Mammary microvascular endothelial cell (primary cell): ENCODE measurements around the genes CCT8, KRTAP24-1, KRTAP27-1, KRTAP13-4 and KRTAP15-1.

- RAMPAGE, long total RNA, result no peak
These were observed 191.2 kb downstream of the GABPA start for GRCh38 chr21:25925813-25926532.

GRCh38 chr21:26077430-26078003 is 93.1 kb downstream of the APP start:
- RAMPAGE, long total RNA, result no peak

GRCh38 chr21:26107585-26108002 is 63.0 kb downstream of the APP start:
- RAMPAGE, long total RNA, result no peak

DNA sequence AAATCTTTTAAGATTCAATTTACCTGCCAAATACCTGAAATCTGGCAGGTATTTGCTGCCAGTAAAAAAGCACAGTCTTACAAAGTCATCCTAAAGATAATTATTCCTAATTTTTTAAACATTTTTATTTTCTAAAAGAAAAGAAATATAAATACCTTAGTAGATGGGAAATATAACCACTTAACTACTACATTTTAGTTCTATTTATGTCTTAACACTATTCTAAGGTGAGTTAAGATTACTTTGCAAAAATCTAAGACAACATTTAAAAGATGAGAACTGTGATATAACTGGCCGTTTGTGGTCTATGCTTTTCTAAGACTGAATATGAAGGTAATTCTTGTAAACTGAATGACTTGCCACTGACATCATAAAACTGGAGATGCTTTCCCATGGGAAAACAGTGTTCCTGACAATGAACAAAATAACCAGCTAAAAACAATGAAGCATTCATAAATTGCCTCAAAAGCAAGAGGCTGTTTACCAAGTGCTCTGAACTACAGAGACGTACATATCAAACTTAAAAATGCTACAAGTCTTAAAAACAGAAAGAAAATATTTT is 54.8 kb downstream of the APP start:
- RAMPAGE, long total RNA, result no peak

GRCh38 chr21:26166053-26166627 is 4.4 kb downstream of the APP start:
- RAMPAGE, long total RNA, result no peak

DNA sequence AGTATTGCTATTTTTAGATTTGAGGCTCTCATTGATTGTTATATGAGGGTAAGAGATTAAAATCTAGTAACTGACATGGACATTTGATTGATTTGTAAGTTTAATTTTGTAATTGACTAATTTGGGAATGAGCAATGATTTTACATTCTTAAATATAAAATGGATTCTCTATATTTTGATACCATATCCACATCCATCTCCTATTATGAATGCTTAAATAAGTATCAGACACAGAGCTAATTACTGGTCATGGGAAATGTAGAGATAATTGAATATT is 120.4 kb downstream of the CYYR1 start:
- RAMPAGE, long total RNA, result no peak

- RAMPAGE, long total RNA, result no peak
These were observed 565.1 kb upstream of the ADAMTS5 start for GRCh38 chr21:27531913-27532522.

GRCh38 chr21:28089644-28090856 is 795.1 kb downstream of the N6AMT1 start:
- RAMPAGE, long total RNA, result no peak

GRCh38 chr21:28091419-28091790 is 793.8 kb downstream of the N6AMT1 start:
- RAMPAGE, long total RNA, result no peak

- RAMPAGE, long total RNA, result no peak
These were observed 742.5 kb downstream of the N6AMT1 start for GRCh38 chr21:28142794-28143033.

DNA sequence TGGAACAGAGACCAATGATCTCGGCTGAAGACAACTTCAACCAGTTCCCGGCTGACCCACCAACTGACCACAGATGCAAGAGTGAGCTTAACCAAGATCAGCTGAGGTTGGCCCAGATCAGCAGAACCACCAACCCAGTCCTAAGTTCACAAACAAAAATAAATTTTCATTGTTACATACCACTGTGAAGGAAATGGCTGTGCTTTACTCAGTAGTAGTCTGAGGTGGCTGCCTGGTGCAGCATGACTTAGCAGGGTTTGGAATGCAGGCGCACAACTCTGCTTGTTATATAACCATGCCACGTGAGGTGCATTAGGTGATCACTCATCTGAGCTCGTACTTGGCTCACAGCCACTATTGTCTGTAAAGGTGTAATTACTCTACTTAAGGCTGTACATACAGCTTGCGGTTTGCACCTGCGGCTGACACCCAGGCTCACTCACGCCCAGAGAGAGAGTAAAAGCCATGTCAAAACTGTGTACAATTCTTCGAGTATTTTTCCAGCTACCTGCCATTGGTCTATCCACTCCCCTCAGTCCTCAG is 491.9 kb downstream of the N6AMT1 start:
- RAMPAGE, long total RNA, result no peak

DNA sequence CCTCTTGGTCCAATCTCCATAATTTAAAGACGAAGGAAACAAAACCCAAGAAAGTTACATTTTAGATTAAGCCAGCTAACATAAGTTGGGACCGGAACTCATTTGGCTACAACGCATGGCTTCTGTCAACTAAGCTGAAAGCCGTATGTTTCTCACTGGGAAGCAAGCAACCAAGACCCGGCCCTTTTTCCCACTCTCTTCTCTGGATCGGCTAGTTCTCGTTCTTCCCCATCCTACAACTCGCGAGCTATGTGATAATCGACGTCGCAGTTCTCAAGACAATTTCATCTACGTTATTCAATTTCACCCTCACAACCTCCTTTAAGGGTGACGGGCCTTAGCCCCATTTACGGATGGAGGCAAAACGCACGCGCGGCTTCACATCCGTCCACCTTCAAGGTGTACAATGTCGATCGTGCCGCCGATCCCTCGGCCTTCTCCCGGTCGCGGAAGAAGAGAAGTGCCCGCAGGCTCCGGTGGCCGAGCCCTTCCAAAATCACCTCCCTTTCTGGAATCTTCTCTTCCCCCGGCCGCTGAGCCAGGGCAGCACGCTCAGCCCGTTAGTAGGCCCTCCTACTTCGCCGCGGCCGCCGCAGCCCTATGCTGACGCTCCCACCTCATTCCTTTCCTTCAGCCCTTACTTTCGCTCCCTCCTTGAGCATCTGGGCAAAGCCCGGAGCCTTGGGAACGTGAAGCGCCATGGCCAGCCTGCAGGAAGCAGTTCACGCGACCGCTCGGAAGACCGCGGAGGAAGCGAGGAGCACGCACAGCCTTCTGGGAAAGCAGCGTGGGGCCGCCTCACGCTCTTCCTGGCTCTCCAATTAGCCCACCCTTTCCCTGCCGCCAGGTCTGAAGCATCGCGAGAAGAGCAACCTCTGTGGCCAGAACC is at the start of gene CCT8:
TSS of gene CCT8 (minus strand) at position 759 of the 889 bp plus-strand sequence.
- RAMPAGE, long total RNA, result start-site peak on the minus strand centred at position 743 of the sequence, 39 bp wide, 1,703 and 714 reads in 2 replicates

- RAMPAGE, long total RNA, result no peak
These were observed 25.2 kb upstream of the MAP3K7CL start for GRCh38 chr21:29105151-29105781.

GRCh38 chr21:29159318-29159914 is 29.0 kb downstream of the MAP3K7CL start:
- RAMPAGE, long total RNA, result no peak

DNA sequence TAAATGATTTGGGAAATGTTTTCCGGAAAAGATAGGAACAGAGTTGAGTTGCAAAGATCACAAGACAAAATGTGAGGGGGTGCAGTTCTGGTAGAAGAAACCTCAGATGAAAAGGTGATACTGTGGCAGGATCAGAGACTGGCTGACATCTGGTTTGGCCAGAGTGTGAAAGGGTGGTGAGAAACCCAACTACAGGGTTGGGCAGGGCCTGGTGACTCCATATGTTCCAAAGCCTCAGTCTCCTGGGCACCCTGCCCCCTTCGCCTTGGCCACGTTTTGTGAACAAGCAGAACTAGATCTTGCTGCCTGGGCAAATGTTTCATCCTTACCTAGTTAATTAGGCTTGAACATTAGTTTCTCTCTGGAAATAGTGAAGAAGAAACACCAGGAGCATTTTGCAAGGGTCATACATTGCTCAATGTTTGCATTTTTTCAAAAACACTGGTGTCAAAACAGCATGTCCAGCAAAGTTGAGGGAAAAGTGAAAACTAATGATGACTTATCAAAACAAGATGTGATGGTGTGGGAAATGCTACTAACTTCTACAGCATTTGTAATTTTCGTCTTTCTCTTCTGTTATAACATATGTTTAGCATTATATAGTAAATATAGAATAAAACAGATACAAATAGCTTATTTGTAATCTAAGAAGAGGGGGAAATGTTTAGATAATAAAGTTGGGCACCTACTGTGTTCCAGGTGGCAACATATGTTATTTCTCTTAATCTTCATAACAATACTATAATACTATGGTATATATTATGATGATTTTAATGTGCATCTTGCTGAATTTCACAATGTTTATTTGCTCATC is 60.6 kb downstream of the MAP3K7CL start:
- RAMPAGE, long total RNA, result no peak

GRCh38 chr21:29295261-29295814 is 3.4 kb upstream of the BACH1 start:
- RAMPAGE, long total RNA, result no peak

DNA sequence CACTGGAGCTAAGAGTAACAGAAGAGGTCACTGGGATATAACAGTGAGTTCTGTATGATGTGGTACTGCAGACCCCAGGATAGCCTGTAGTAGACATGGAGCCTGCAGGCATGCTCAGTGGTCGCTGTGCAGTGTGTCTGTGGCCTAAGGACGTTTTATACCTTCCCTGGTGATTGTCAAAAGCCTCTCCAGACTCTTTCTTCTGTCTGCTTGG is at the start of gene KRTAP24-1:
TSS of gene KRTAP24-1 (minus strand) at position 130 of the 214 bp plus-strand sequence.
- RAMPAGE, long total RNA, result no peak

DNA sequence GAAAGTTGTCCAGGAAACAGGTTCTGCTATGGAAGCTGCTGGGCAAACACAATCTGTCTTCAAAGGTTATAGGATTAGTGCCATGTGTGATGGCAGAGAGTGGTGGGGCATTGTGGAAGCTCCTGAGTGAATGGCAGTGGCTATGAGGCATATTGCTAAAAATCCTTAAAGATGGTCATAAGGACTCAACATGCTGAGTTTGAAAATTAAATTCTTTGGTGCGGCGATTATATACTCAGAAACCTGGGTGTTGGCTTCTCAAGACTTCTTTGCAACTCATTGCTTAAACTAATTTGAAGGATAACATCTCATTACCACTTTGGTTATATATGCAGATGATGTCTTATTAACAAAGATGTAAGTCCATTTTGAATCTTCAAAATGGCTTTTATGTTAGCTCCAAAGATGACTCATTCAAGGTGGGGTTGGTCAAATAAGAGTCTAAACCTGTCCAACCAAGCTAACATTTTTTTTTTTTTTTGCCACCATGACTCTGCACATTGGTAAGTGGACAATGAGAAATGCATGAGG is at the start of gene KRTAP27-1:
TSS of gene KRTAP27-1 (minus strand) at position 177 of the 531 bp plus-strand sequence.
- RAMPAGE, long total RNA, result no peak

GRCh38 chr21:30429928-30430520 is at the start of gene KRTAP13-4:
KRTAP13-4 (plus strand) TSS chr21:30430220.
- RAMPAGE, long total RNA, result no peak

DNA sequence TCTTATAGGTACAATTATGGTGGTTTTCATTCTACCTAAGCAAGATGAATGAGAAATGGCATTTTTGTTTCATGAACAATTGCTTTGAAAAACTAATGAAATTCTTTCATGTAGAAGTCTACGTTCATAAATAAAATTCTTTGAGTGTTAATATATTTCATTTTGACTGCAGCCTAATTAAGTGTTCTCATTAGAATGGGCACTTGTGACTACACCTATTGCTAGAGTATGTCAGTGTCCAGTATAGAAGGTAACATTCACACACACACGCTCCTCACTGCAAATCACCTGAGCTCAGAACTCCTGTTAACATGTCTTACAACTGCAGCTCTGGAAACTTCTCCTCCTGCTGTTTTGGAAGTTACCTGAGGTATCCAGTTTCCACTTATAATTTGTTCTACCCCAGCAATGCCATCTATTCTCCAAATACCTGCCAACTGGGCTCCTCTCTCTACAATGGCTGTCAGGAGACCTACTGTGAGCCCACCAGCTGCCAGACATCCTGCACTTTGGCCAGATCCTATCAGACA is at the start of gene KRTAP15-1:
TSS of gene KRTAP15-1 (plus strand) at position 259 of the 530 bp plus-strand sequence.
- RAMPAGE, long total RNA, result no peak